Mononuclear cell (primary cell): ENCODE measurements around the gene UTS2R.

- RRBS: 96% methylated on average over 2 of the region's 12 CpGs
Measured at GRCh38 chr17:82034885-82035356, 2.6 kb downstream of the DCXR start.

- RRBS: no CpG with 5 or more reads among the region's 21 CpGs
Measured at GRCh38 chr17:82093506-82093986, 4.5 kb downstream of the FASN start.

DNA sequence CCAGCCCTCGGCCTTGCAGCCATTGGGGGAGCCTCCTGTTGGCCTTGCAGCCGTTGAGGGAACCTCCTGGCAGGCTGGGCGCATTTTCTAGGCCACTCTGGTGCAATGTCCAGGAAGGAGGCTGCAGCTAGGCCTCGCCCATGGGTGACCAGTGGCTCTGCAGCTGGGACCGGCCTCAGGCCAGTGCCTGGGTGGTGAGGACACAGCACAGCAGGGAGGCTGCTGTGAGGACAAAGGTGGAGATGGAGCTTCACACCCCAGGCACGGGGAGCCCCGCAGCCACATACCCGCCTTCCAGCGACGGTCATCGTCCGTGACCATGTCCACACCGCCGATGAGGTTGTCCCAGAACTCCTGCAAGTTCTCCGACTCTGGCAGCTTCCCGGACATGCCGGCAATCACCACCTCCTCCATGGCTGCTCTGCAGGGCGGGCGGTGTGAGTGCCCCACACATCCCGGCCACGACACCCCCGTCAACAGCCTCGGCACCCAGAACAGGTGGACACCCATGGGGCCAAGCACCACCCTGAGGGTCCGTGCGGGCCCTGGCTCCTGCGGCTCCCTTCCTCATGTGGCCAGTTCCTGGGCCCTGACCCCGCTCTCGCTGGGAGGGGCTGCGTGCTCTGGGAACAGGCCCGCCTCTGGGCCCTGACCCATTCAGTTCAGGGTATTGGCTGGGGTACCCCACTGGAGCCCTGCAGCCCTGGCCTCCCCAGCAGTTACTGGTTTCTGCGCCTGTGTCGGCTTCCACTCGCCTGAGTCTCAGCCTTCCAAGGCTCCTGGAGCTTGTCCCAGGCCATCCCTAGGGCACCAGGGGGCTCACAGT lies 1.8 kb downstream of the FASN start:
- RRBS: 98% methylated on average over 4 of the region's 33 CpGs

DNA sequence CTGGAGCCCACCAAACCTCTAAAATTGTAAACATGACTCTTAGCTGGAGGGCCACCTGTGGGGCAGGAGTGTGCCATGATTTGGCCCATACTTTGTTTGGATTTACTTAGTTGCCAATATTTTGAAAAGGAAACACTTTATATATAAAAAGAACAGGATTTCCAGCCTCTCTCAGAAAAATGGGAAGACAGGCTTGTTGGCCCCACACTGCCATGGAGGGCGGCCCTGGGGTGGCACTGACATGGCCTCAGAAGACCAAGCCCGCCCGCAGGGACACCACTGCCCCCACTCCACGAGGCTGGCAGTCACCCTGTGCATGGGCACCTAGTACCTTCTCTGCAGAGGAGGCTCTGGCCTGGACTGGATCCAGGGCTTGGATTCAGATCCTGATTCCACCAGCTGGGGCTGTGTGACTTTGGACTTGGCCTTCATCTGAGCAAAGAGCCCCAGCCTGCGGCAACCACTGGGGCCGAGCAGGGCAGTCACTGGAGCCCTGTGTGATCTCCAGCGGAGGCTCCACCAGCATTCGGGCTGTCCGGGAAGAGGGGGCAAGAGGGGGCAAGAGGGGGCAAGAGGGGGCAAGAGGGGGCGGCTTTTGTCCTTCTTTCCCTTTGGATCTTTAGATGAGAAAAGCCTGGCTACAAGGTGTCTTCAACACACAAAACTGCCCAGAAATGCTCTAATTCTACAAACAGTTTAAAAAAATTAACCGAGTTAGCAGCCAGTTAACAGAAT lies 16.9 kb upstream of the FASN start:
- RRBS: no CpG with 5 or more reads among the region's 11 CpGs

- RRBS: no CpG with 5 or more reads among the region's 8 CpGs
Measured at GRCh38 chr17:82117072-82117432, 19.0 kb upstream of the FASN start.

- RRBS: no CpG with 5 or more reads among the region's 14 CpGs
Measured at GRCh38 chr17:82127691-82128271, 29.7 kb upstream of the FASN start.

- RRBS: no CpG with 5 or more reads among the region's 9 CpGs
Measured at GRCh38 chr17:82153942-82154305, 55.9 kb upstream of the FASN start.

DNA sequence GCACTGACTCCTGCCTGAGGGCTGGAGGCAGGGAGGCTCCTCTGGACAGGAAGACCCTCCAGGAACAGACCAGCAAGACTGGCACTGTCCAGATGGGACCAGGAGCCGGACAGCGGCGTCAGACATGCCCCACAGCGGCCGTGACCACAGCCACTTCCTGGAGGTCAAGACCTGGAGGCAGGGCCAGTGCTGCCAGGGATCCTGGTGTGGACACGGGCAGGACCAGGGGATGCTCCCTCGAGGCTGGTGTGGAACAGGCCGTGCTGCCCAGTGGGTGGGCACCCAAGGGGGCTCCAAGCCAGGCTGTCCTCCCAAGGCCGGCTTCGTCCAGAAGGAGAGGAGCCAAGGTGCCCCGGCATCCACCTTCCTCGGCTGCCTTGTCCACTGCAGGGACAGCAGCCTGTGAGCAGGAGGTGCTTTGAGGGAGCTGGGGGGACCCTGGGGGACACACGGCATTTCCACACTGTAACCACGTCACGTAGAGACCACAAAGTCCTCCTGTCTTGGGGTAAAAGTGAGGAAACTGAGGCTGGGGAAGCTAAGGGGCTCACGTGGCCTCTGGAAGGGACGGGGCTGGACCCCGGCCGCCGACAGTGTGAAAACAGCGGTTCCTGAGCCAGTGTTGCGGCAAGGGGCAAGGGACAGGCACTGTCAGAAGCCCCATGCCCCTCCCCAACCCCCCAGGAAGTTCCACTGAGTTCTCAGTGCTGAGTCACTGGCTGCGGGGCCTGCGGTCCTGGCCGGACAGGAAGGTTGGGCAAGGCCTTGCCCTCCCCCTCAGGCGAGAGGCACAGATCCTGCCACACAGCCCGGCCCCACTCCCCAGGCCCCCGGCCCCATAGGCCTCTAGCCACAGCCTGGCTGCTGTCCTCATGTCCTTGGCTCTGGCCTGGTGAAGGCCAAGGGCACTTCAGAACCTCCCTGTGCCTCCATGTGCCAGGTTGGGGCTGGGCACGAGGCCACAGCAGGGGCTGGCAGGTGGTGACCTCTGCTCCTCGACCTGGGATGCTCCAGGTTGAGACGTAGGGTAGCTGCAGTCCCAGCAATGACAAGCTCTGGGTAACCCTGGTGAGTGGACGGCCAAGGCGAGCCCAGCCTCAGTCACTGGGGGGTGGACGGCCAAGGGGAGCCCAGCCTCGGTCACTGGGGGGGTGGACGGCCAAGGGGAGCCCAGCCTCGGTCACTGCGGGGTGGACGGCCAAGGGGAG lies 4.9 kb upstream of the CCDC57 start:
- RRBS: 15% methylated on average over 3 of the region's 39 CpGs

GRCh38 chr17:82229431-82230064 lies 706 bp downstream of the SLC16A3 start:
- RRBS: no CpG with 5 or more reads among the region's 30 CpGs

GRCh38 chr17:82230645-82231872 lies 2.2 kb downstream of the SLC16A3 start:
- RRBS: 3% methylated on average over 45 of the region's 111 CpGs

DNA sequence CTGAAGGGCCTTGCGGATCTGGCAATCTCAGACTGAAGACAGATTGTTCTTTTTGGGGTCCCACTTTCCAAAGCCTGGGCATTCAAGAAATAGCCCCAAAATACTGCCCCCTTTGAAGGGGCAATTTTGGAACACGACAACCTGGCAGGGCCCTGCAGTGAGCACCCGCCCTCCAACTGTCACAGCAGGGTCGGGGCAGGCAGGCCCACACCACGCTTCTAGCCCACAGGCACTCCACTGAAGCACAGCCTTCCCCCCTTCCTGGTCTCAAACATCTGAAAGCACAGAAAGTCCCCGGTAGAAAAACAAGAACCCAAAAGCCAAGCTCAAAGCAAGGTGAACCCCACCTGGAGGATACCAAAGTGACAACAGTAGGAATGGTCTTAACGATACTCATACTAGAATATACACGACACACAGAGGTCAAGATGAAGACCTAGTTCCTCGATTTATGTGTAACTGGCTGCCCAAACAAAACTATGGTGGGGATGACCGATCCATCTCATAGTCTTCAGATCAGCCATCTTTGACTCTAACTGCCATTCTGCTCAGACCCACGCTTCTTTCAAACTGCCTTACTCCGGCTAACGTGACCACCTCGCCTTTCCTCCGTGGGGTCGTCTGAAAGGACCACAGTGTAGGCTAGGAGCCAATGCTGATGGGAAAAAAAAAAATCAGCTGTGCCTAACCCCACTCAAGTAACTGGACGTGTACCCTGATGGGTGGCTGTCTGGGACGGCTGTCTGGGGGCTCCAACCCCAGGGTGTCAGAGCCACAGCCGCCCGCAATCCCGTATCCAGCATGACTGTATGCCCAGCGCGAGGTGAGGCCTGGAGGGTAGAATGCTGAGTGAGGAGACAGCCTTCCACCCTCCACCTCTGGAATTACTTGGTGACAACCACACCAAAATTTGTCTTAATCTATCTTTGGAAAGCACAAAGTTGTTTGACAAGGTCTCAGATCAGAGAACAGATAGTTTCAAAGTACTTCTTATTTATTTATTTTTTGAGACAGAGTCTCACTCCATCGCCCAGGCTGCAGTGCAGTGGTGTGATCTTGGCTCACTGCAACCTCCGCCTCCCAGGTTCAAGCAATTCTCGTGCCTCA lies 3.1 kb downstream of the CSNK1D start:
- RRBS: no CpG with 5 or more reads among the region's 26 CpGs

DNA sequence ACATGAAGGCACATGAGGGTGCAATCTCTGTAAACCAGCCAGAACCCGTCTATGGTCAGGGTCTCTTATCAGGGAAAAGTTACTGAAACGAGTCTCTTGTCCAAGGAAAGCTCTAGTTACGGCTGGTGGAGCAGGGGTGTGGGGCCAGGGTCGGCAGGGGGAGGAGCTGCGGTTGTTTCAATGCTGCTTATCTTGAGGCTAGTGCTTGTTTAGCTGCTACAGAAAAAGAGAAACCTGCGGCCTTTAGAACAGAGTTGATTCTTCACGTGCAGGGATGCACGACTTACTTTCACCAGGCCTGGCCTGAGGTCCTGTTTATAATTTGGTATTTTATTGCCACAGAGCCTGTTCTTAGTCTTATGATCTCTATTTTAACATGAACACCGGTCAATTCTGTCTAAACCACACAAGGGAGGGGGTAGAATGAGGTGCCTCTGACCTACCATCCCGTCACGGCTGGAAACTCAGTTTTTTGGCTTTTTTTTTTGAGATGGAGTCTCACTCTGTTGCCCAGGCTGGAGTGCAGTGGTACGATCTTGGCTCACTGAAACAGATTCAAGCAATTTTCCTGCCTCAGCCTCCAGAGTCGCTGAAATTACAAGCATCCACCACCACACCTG lies 16.8 kb upstream of the CSNK1D start:
- RRBS: no CpG with 5 or more reads among the region's 13 CpGs

DNA sequence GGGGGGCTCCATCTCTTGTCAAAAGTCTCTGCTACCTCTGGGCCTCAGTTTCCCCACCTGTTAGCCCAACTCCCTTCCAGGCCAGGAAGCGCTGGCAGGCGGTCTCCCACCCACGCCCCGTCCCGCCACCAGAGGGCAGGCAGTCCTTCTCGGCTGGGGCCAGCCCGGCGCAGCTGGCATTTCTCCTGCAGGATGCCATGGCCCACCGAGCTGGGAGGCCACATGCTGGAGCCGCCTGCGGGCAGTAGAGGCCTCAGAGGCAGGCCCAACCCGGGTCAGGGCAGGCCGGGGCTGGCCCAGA lies 16.6 kb downstream of the CD7 start:
- RRBS: 8% methylated on average over 5 of the region's 13 CpGs

GRCh38 chr17:82320116-82320736 lies 2.8 kb upstream of the CD7 start:
- RRBS: 90% methylated on average over 8 of the region's 23 CpGs

GRCh38 chr17:82320774-82322003 lies 3.8 kb upstream of the CD7 start:
- RRBS: 24% methylated on average over 29 of the region's 74 CpGs

GRCh38 chr17:82349259-82350187 lies 9.5 kb upstream of the TEX19 start:
- RRBS: no CpG with 5 or more reads among the region's 28 CpGs

DNA sequence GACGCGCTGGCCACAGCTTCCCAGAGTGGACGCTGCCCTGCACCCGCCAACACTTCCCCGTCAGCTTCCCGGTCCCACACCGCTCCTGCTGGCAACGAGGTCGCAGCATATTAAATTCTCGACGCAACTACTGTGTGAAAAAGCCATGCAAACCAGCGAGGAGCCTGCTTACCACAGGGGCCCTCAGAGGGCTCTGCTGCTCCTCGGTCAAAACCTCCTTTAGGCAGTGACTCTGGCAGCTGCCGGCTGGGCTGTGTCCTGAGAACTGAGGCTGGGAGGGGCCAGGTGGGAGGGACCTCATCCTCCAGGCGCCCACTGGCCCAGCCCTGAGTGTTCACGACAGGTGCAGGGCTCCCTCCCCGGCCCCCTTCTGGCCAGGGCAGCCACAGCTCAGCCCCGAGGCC lies 2.1 kb upstream of the TEX19 start:
- RRBS: 56% methylated on average over 1 of the region's 18 CpGs

DNA sequence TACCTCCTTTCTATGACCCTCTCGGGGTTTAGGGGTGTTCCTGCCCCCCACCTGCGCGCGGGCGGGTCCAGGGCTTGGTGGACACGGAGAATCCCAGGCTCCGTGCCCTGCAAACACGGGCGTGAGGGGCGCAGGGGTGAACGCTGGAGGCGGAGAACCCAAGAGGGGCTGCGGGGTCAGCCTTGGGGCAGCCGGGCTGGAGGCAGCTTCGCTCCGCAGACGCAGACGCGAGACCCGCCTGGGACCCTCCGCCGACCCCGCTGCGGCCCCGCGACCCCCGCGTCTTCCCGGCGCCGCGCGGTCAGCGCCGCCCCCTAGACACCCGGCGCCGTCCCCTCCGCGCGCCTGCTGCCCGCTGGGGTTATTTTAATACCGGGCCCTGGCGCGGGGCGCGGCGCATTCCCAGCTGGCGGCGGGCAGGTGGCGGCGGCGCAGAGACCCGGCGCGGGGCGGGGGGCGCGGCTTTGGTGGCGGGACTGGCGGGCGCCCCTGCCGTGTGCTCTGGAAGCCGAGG lies at the start of gene UTS2R:
TSS of gene UTS2R (plus strand) at position 397 of the 514 bp plus-strand sequence.
- RRBS: 4% methylated on average over 37 of the region's 64 CpGs

GRCh38 chr17:82396550-82397208 lies 21.5 kb upstream of the HEXD start:
- RRBS: no CpG with 5 or more reads among the region's 14 CpGs

GRCh38 chr17:82520423-82521024 lies 992 bp downstream of the FOXK2 start:
- RRBS: 4% methylated on average over 8 of the region's 30 CpGs